ENCODE results near the gene GPX7.

- PRO-cap, result no peak
Observed at GRCh38 chr1:51336030-51336333, 5.6 kb upstream of the TTC39A start.

DNA sequence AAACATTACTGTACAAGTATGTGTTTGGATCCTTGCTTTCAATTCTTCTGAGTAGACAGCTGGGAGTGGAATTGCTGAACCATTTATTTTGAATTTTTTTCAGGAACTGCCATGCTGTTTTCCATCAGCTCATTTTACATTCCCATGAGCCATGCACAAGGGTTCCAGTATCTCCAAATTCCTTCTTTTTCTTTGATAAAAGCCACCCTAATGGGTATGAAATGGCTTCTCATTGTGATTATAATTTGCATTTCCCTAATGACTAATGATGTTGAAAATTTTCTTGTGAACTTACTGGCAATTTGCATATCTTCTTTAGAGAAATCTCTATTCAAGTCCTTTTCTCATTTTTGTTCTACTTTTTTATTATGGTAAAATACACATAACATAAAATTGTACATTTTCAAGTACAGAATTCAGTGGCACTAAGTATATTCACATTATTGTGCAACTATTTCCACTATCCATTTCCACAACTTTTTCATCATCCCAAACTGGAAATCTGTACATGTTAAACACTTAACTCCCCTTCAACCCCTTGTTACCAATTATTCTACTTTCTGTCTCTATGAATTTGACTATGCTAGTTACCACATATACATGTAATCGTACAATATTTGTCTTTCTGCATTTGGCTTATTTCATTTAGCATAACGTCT, 19.5 kb downstream of the EPS15 start:
- PRO-cap, result no peak

DNA sequence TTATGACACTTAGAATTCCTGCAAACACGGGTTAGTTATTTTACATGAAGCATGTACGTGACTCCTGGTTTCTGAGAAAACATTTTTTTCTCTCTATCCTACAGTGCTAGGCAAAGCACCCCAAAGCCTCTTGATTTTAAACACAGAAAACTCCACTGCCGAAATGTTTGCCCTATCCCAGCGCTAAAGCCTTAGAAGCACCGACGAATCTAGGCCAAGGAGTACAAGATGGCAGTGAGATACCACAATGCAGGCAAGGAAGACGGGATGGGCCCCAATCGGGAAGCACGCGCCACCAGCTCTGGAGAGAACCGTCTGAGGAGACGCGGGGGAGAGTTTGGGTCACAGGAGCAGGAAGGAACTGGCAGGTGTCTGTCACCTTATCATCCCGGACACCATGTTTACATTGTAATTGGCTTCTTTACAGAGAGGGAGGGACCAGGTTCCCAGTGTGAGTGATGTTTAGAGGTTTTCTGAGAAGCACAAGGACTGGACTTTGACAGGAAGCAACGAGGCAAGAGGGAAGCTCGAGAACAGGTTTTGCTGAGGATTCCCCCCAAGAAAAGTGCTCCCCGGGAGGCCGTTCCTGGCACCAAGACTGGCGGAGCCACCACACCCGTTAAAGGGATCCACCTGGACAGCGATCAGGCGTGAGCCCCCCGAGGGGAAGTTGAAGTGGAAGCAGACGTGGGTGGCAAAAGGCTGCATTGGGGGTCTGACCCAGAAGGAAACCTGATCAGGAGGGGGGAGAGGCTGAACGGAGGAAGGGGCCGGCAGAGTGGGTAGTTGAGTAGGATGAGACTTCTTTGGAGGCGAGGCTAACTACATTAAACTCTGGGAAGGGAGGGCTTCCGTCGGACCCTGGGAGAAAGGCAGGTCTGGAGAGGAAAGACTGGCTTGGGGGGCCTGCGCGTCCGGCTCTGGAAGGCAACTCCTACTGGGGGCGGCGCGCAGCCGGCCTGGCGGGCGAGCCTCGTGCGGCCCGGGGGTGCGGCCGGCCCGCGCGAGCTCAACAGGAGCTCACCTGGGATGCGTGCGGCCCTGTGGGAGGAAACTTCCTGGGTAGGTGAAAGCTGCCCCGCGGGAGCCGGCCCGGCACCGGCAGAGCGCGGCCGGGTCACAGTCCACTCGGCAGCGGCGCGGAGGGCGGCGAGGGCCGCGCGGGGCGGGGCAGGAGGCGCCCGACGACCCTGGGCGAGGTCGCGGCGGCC, 864 bp downstream of the EPS15 start:
- PRO-cap, result no peak

GRCh38 chr1:51729729-51730556, 113.1 kb downstream of the OSBPL9 start:
- PRO-cap, result bidirectional peak, plus-strand start at chr1:51729856, minus-strand start at chr1:51729669; unidirectional peak, plus-strand start at chr1:51730048

DNA sequence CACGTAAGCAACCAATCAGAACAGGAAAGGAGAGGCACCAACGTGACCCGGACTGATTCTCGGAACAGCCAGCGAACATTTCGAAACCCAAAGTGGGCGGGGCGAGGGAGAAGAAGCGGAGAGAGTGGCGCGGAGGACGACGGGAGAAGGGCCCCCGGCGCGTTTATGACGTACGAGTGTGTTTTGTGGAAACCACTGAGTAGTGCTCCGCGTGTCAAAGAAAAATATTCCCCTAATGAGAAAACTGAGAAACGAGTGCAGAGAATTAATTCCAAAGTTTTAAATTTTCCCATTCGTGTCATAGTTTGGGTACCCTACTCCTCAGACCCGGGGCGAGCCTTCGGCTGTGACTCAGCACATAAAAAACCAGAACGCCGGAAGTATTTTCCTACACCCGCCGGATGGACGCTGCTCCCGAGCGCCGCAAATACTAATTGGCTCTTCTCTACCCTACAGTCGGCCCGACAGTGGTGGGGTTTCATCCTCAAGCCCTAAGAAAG, 367 bp upstream of the NRDC start:
- PRO-cap, result bidirectional peak, plus-strand start at position 166 of the sequence, minus-strand start outside the sequence; bidirectional peak, plus-strand start at position 441 of the sequence, minus-strand start at position 360 of the sequence

DNA sequence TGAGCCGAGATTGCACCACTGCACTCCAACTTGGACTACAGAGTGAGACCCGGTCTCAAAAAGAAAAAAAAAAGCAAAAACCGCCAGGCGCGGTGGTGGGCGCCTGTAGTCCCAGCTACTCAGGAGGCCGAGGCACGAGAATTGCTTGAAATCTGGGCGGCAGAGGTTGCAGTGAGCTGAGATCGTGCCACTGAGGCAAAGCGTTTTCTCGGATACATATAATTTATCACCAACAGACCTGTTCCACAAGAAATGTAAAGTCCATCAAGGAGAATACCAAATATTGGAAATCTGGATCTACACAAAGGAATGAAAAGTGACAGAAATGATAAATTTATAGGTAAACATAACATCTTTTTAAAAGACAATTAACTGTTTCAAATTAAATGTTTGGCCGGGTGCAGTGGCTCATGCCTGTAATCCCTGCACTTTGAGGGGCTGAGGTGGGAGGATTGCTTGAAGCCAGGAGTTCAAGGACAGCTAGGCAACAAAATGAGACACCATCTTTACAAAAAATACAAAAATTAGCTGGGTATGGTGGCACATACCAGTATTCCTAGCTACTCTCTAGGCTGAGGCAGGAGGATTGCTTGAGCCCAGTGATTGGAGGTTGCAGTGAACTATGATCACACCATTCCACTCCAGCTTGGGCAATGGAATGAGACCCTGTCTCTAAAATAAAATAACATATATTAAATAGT, 51.1 kb downstream of the CC2D1B start:
- PRO-cap, result no peak

DNA sequence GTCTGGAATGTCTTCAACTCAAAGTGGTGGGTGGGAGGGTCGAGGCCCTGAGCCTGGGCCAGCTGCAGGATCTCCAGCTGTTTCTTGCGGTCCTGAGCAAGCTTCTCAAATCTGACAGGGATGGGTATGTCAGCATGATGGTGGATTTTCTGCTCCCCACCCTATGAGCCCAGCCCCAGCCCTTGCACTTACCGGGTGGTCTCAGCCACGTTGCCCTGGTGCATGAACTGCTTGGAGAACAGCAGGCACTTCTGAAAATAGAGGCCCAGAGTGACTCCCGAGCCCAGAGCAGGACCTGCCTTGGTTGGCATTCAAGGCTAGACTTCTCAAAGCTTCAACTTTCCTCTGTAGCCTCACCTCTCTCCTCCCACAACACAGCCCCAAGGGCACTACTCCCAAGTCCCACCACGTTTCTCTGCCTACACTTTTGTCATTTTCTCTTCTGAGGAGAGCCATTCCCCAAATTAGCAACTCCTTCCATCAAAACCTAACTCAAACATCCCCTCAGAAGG, 9.8 kb downstream of the CC2D1B start:
- PRO-cap, result no peak

DNA sequence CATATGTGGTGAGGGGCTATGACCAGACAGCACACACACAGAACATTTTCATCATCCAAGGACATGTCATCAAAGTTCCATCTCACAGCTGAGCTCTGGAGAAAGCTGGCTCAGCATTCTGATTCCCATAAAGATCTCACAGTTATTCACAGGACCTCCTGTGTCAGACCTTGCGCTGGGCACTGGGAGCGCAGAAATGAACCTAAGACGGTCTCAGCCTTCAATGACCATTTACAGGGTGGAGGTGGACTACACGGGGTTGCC, 1.0 kb downstream of the CC2D1B start:
- PRO-cap, result no peak

- PRO-cap, result no peak
Observed at GRCh38 chr1:52405484-52405861, 1.1 kb downstream of the PRPF38A start.

- PRO-cap, result no peak
Observed at GRCh38 chr1:52413502-52414129, 9.2 kb downstream of the PRPF38A start.

DNA sequence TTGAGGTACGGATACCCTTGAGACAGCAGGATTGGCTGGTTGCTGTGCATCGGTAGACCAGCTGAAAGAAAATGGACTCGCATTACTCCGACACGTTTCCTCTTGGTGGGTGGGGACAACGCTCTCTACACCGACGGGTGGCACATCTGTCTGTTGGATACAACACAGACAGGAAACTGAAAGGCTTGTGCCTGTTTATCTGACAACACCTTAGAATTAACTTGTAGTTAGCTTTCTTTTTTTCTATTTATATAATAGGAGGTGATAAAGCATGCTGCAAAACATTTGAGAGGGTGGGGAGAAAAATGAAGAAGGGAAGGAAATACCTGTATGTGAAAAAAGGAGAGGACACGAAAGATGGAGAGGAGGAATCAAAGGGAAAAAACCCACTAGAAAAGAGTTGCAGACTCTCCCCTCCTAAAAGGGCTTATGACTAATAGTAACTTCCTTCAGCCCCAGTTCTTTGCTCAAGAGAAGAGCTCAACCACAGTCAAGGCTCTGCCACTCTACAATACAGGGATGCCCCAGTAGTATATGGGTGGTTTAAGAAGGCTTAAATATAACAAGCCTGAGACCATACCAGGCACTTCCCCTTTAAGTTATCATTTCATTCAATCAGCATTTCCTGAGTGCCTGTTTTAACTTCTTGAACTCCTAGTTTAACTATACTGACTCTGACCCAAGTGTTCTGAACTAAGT, 19.6 kb downstream of the PRPF38A start:
- PRO-cap, result no peak

DNA sequence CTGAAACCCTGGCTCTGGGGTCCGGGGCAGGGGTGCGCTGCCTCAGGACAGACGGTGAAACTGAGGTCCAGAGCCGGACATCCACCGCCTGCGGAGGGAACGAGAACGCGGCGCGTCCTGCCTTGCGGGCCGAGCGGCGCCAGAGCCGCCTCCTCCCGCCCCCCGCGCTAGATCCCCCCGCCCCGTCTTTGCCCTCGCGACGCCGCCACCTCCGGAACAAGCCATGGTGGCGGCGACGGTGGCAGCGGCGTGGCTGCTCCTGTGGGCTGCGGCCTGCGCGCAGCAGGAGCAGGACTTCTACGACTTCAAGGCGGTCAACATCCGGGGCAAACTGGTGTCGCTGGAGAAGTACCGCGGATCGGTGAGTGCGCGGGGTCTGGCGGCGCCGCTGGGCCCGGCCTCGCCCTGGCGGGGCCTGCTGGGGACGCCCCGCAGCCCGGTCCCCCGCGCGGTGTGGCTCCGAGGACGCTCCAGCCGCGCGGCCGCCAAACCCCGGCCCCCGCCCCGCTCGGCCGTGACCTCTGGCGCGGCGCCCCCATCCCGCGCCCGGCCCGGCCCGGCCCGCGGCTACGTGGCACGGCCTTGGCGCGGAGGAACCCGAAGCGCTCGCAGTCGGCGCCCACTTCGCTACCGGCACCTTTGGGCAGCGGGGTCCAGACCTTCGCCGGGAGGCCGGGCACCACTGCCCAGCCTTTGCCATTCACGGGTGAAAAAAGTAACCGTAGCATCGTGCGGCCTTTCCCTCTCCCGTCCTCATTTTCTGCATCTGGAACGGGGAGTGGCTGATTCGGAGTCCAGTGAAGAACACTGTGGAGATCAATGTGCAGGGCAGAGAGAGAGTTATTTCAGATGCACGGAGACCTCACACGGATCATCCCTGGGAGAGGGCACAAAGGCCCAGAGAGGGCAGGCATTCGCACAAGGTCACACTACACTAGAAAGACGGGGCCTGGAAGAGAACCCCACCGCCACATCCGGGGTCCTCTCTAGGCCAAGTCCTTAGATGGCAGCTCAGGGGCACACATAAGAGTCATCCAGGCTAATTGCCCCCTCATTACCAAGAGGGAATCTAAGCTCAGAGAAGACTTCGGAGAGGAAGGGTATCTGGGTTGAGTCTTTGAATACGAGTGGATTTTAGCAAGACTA, at the start of gene GPX7:
Gene GPX7, plus strand, starts transcription at position 185 of the 1,146 bp plus-strand sequence.
- PRO-cap, result no peak

- PRO-cap, result no peak
Observed at GRCh38 chr1:52651942-52652492, 19.0 kb downstream of the SHISAL2A start.

GRCh38 chr1:53126111-53126423, 16.4 kb downstream of the SLC1A7 start:
- PRO-cap, result no peak

DNA sequence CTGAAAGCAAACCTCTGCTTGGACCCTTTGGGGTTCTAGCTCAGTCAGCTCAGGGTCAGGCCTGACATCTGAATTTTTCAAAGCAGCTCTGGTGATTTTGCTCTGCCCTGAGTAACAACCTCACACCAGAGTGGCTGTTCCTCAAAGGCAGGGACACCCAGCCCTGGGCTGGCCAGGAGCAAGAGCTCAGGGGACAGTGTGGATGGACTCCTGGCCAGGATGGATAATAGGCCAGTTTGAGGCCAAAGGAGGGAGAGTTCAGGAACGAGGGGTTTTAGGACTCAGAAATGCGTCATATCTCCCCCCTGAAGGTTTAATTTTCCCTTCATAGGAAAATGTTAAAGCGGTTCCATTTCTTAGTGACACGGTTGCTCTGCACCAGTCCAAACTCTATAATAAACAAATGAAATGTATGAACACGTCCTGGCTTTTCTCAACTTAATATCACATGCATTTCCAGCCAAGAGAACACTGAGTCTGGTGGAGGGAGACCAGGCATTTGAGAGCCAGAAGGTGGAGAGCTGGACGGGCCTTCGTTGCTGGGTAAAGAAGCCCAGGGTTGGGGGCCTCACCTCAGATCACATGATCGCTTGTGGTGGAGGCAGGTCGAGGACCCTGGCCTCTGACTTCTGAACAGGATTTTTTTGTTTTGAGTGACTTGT, 11.6 kb downstream of the SLC1A7 start:
- PRO-cap, result no peak

GRCh38 chr1:53198419-53198916, 1.8 kb downstream of the CPT2 start:
- PRO-cap, result no peak

- PRO-cap, result no peak
Observed at GRCh38 chr1:53213013-53213922, 7.2 kb downstream of the CZIB start.

- PRO-cap, result no peak
Observed at GRCh38 chr1:53294514-53295018, 33.3 kb downstream of the LRP8 start.

GRCh38 chr1:53413001-53414148, 45.8 kb upstream of the DMRTB1 start:
- PRO-cap, result no peak

DNA sequence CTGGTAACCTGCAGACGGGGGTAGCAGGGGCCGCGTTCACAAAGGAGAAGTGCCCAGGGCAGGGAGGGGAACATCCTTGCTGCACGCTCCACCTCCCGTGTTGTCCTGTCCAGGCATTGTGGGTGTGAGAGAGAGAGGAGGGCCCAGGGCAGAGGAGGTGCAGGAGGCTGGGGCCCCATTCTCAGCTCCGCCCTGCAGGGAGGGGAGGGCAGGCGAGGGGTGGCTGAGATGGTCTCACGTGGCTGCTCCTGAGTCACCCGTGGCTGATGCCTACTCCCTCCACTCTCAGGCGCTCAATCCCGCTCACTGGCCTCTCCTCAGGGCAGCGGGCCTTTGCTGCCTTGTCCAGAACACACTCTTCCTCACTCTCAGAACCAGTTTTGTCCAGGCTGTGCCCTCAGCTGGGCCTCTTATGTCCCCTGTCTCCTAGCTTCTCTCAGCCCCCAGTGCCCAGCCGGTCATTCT, 50.1 kb downstream of the DMRTB1 start:
- PRO-cap, result no peak

All from LUHMES (cell line).